CMK (cell line): ENCODE measurements around a stretch of chr21.

GRCh38 chr21:46431405-46432262 lies 27.1 kb upstream of the DIP2A start:
- RRBS, result no CpG with 5 or more reads among the region's 40 CpGs

- RRBS, result no CpG with 5 or more reads among the region's 6 CpGs
Measured at GRCh38 chr21:46552160-46553031, 52.5 kb downstream of the S100B start.

GRCh38 chr21:46599152-46599558 lies 5.7 kb downstream of the S100B start:
- RRBS, result no CpG with 5 or more reads among the region's 7 CpGs

DNA sequence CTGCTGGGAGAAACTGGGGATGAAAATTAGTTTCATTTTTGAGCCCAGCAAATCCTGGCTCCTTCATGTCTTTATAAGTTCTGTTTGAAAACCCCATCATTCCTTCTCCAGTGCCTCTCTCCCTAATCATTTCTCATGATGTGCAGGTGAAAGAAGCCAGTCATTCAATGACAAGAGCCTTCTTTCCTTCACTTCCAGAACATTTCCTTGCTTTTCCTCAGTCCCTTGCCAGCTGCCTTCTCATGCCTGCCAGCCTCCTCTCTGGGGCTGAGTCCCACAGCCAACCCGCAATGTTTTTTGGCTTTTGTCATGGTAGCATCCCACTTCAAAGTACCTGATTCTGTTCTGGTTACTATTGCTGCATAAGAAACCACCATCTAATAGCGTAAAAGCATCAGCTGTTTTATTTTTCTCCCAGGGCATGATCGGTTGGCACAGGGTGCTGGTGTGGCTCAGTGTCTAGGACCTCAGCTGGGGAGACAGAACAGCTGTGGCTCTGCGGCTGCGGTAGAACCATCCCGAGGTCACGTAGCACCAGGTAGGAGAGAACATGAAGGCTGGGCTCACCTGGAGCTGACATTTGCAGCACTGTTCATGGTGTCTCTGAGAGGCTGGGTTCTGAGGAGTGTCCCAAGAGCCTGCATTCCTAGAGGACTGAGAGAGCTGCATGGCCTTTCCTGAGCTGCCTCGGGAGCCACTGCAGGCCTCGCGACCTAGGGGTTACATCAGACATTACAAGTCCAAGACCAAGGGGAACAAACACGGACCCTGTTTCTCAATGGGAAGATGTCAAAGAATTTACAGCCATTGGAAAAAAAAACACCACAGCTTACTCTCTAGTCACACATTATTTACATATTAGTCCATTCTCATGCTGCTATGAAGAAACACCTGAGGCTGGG lies 8.9 kb upstream of the PRMT2 start:
- RRBS, result no CpG with 5 or more reads among the region's 11 CpGs